ENCODE measurements around the gene NDRG3.

GRCh38 chr20:34713721-34714099 is 9.6 kb downstream of the TP53INP2 start:
- PRO-cap, 2 experiments: no peak in any of the 2 experiments

DNA sequence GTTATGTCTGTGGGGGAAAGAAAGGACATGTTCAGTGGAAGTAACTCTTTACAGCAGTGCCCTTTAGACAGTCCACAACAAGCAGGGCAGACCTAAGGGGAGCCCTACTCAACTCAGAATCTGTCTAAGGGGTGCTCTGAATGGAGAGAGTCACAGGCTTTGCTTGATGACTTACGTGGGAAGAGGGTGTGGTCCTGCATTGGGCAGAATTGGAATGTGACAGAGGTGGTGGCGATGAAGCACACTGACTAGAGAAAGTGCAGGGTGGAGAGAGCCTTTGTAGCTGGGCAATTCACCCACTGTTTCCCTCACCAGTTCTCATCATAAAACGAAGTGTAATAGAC is 11.2 kb downstream of the TP53INP2 start:
- PRO-cap, 2 experiments: no peak in any of the 2 experiments

GRCh38 chr20:34873981-34874406 is 1.3 kb upstream of the GGT7 start:
- PRO-cap, 2 experiments: no peak in any of the 2 experiments

DNA sequence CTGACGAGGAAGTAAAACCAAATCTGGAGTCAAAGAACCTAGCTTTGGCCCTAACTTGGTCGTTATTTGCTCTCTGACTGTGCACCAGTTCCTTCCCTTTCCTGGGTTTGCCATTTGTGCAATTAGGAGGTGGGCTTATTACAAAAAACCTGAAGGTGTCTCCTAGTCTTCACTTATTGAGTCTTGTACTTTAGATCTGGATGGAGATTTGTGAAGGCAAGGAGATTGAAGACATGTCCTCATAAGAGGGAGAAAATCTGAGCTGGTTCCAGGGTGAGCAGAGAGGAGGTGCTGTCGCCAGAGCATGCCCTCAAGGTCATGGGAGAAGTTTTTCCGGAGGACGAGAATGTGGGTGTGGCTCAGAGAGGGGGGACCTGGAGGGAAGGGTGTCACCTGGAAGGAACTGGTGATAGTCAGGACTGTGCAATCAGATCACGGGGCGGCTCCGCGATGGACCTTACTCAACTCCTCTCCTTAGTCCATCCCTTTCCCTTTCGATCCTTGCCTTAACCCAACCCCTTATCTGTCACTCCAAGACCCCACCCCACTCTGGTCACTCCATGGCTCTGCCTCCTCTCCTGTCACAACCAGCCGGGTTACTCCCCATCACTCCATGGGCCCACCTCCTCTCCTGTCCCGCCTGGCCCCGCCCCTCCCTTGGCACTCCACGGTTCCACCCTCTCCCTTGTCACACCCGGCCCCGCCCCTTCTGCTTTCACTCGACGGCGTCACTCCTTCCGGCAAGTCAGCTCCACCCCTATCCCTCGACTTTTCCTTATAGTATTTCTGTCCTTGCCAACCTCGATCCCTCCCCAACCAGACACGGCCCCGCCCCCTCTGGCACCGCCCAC is 528 bp upstream of the ACSS2 start:
- PRO-cap, 2 experiments: peak in 2 of 2 experiments; most common plus-strand start position 430 of the sequence (in 1); most common minus-strand start position 481 of the sequence (in 1)

DNA sequence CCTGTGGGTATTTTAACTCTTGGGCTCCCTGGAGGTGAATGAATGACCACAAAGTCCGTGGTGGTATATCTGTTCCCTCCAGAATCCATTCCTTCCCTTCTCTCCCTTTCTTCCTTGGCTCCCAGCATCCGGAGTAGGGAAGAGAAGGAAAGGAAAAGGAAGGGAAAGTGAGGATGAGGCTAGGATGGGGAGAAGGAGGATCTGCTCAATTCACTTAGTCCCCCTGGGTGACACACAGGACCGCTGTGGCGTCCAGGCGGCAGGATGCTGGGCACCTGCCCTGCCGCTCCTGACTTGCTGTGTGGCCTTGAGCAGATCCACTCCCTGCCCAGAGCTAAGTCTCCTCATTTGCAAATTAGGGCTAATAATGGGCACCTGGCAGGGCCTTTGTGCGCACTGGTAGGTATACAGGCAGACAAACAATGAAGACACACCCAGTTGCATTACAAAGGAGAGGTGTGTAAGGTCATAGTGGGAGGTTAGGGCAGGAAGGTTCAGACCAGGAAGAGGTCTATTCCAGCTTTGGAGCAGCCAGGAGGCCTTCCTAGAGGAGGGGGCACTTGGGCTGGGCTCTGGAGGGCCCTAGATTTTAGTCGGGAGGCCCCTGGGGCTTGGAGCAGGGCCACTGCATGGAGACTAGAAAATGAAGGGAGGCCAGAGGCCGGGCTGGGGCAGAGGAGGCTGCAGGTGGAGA is 28.3 kb downstream of the MYH7B start:
- PRO-cap, 2 experiments: no peak in any of the 2 experiments

- PRO-cap, 2 experiments: no peak in any of the 2 experiments
These were observed 4.3 kb downstream of the PROCR start for GRCh38 chr20:35176143-35176699.

DNA sequence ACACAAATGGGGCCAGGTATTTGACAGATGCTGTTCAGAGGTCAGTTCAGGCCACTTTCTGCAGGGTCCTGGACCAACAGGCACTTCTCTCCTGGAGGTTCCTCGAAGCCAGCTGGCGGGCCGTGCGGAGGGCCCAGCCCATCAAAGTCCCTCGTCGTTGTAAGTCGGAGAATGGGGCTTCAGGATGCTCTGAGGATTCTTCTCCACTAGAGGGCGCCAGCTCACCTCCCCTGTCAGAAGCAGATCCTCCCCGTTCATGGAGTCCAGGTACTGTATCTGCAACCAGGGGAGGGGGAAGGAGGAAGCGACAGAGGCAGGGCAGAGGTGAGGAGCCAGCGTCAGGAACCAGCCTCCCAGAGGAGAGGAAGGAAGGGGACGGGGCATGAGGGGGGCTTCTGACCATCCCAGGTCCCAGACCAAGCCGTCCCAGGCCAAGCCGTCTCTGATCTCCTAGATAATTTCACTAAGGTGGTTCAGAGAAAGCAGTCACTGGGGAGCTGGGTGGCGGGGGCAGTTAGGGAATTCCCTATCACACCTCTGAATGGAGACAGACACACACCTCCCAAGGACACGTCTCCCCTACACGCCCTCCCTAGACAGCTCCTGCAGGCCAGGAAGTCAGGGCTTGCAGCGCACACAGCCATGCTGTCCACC is 11.7 kb upstream of the FAM83C start:
- PRO-cap, 2 experiments: no peak in any of the 2 experiments

DNA sequence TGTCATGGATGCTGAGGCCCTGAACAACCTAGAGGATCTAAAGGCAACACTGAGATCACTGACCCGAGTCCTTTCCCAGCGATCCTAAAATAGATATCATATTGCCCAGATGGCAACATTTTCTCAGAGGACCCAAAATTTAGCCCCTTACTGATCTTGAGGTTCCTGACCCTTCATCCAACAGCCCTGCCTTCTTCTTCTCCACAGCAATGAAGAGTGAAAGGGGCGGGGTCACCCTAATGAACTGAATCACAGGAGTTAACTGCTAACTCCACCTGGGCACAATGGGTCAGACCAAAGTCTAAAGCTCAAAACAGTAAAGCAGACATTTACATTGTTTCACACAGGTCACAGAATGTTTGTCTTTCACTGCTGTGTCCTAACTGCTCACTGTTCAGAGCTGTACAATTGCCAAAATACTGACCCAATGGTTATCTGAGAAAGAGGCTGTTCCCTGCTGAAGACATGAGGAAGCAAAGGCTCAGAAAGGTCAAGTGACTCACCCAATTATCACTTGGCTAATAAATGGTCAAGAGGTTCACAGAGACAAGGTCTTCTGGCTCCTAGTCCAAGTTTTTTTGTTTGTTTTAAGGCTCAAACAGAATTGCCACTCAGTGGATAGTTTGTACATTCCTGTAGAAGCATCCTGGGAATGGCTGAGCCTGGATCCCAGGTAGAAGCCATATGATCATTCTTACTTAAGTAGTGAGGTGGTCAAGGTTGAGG is 34.9 kb upstream of the FAM83C start:
- PRO-cap, 2 experiments: no peak in any of the 2 experiments

GRCh38 chr20:35601008-35601362 is 14.6 kb upstream of the SPAG4 start:
- PRO-cap, 2 experiments: no peak in any of the 2 experiments

- PRO-cap, 2 experiments: no peak in any of the 2 experiments
These were observed 4.2 kb upstream of the SPAG4 start for GRCh38 chr20:35611453-35611890.

GRCh38 chr20:35725006-35725909 is 16.8 kb downstream of the RBM39 start:
- PRO-cap, 2 experiments: no peak in any of the 2 experiments

GRCh38 chr20:35732463-35733212 is 9.4 kb downstream of the RBM39 start:
- PRO-cap, 2 experiments: no peak in any of the 2 experiments

DNA sequence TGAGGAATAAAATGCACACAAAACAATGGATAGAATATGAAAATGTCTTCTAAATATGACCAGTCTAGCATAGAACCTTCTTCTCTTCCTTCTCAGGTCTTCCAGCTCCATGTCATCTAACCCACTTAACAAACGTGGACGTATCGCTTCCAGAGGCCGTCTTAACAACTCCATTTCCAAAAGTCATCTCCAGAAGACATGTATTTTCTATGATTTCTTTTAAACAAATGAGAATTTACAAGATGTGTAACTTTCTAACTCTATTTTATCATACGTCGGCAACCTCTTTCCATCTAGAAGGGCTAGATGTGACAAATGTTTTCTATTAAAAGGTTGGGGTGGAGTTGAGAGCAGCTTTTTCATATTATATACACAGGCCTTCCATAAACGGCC is 81.4 kb downstream of the CNBD2 start:
- PRO-cap, 2 experiments: no peak in any of the 2 experiments

DNA sequence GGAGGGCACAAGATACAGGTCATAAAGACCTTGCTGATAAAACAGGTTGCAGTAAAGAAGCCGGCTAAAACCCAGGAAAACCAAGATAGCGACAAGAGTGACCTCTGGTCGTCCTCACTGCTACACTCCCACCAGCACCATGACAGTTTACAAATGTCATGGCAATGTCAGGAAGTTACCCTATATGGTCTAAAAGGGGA is 71.3 kb upstream of the EPB41L1 start:
- PRO-cap, 2 experiments: no peak in any of the 2 experiments

- PRO-cap, 2 experiments: no peak in any of the 2 experiments
These were observed 42.0 kb upstream of the EPB41L1 start for GRCh38 chr20:36112641-36112852.

GRCh38 chr20:36212057-36212681 is 24.1 kb upstream of the AAR2 start:
- PRO-cap, 2 experiments: no peak in any of the 2 experiments

DNA sequence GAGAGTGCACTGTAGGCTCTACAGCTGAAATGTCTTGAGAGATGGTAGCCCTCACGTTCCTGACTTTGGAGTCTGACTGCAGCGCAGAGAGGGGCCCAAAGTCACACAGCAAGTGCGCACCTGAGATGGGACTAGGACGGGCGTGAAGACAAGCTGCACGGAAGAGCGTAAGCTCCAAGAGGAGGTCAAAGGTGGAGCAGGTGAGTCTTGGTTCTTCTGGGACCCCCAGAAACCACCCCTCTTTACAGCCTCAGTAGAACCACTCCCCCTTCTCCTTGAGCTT is 607 bp downstream of the SLA2 start:
- PRO-cap, 2 experiments: no peak in any of the 2 experiments

DNA sequence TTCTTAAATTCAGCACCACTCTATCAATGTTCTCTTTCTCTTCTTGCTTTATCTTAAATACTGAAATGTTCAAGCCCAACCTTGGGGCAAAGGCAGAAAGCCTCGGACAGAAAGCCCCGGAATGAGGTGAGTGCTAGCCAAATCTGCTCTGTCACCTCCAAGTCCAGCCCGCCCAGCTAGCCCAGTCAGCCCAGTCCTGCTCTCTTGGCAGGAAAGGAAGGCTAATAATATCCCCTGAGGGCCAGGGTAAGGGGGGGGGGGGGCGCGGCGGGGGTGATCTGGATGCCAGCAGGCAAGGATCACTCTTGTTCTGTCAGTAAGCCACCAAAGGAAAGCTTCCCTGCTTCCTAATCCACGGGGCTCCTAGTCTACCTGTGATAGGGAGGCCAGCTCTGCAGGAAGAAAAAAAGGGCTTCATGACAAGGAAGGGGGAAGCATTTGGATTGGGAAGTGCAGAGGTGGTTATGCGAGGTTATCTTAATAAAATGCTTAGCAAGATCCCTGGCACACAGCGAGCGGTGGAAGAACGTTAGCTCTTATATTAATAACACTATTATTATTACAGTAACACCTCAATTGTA is 1.1 kb downstream of the NDRG3 start:
- PRO-cap, 2 experiments: peak in 2 of 2 experiments; most common plus-strand start position 308 of the sequence (in 2); most common minus-strand start position 123 of the sequence (in 1)

GRCh38 chr20:36745383-36746560 is at the start of gene NDRG3:
TSS of gene NDRG3 (minus strand) at chr20:36746090.
- PRO-cap, 2 experiments: peak in 2 of 2 experiments; most common plus-strand start chr20:36746215 (in 1); most common minus-strand start chr20:36746070 (in 2)

GRCh38 chr20:36778436-36779730 is 5.3 kb upstream of the DSN1 start:
- PRO-cap, 2 experiments: no peak in any of the 2 experiments

All from heart right ventricle (tissue), 2 donors.